Esophagus squamous epithelium (tissue), 4 donors: ENCODE data around the gene PPL.

- PRO-cap = no peak
- RAMPAGE, long total RNA, 4 experiments = no peak in any of the 4 experiments
These were observed 18.1 kb downstream of the GLYR1 start for GRCh38 chr16:4828997-4829475.

DNA sequence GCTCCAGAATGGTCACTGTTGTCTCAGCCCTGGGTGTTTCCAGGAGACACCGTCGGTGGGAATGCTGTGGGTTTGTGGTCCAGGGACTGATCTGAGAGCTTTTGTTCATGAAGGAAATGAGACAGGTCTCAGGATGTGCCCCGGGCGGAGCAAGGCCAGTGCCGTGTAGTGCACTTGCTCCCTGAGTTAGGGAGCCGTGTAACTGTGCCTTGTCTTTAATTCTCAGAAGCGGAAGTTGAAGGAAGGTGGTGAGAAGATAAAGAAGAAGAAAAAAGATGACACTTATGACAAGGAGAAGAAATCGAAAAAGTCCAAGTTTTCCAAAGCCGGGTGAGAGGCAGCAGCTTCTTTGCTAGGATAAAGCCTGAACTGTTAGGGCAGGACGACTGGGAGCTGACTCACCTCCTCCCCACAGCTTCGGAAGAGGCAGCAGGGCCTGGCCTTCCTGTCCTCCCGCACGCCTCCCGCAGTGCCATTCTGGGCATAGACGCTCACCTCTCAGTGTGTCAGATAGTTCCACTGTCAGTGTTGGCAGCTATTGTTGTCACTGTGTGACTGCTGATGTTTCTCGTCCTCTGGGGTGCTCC, 12.5 kb downstream of the UBN1 start:
- PRO-cap = no peak
- RAMPAGE, long total RNA, 4 experiments = no peak in any of the 4 experiments

DNA sequence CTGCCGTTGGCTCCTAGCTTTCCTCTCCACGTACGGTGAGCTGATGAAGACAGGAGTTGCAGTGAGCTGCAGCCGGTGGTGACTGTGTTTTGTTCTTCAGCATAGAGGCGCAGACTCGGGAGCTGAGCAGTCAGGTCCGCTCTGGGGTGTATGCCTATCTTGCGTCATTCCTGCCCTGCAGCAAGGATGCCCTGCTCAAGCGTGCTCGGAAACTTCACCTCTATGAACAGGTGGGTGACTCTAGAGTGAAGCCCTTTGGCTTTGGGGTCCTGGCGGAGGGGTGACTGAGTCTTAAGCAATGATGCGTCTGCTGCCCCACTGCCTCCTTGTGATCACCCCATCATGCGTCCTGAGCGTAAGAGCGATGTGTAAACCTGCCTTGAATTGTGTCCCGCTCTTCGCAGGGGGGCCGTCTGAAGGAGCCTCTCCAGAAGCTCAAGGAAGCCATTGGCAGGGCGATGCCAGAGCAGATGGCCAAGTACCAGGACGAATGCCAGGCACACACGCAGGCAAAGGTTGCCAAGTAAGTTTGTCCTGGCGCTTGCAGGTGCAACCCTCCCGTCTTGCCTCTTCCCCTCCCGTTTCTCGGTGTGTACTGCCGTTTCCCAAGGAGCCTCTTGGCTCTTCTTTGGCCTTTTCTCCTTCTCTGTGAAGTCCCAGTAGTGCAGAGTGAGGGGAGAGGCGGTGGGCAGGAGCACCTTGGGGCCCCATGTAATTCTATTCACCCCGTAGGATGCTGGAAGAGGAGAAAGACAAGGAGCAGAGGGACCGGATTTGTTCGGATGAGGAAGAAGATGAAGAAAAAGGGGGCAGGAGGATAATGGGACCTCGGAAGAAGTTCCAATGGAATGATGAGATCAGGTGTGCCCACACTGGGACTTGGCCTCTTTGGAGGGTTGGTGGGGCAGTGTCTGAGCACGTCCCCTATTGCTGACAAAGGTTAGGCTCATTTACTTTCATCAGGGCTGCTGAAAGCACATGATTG, 23.1 kb downstream of the UBN1 start:
- PRO-cap = no peak
- RAMPAGE, long total RNA, 4 experiments = no peak in any of the 4 experiments

- PRO-cap = unidirectional peak, minus-strand start at chr16:4881675
- RAMPAGE, long total RNA, 4 experiments = no peak in any of the 4 experiments
These were observed 34.4 kb downstream of the UBN1 start for GRCh38 chr16:4881481-4882332.

DNA sequence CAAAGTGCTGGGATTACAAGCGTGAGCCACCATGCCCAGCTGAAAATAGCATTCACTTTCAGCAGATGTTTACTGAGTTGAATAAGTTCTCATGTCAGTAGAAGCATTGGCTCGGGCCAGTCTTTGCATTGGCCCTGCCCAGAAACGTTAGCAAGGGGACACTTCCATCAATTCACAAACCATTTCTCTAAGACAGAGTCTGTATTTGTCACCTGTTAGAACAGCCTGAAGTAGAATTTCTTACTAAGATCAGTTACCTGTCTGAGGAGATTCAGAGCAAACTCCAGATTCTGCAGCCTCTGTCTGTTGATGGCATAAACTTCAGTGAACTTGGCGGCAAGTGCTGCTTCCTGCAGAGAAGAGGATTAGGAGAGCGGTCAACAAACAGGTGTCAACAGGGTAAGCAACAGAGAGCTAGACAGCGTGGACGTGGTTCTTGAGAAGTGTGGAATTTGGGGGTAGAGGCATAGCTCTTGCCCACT, 39.6 kb downstream of the UBN1 start:
- PRO-cap = no peak
- RAMPAGE, long total RNA, 4 experiments = start-site peak on the minus strand in 1 of 4 experiments, centred at position 303 of the sequence, 526 reads per replicate

DNA sequence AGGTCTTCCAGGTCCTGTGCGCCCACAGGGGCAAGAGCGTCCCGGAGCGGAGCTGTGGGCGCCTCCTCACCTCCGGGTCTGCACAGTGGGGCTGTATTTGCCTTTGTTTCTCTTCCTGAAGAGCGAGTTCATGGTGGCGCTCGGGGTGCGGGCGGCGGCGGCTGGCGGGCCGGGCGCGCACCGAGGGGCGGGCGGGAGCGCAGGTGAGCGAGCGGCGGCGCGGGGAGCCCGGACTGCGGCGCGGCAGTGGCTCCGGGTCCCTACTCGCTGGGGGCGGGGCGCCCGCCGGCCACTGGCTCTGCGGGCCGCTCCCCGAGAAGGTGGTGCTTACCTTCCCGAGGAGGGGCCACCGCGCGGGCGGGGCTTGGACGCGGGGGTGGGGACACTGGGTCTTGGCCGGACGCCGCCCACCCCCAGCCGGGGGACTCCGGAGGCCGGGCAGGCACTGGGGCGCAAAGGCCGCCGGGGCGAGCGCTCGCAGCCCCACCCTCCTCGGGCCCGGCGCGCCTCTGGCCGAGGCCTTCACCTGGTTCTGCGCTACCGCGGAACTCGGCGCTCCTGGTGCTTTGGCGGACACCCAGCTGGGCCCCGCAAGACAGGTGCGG, at the start of gene PPL:
TSS of gene PPL (minus strand) at position 235 of the 605 bp plus-strand sequence.
- PRO-cap = bidirectional peak, plus-strand start at position 410 of the sequence, minus-strand start at position 294 of the sequence
- RAMPAGE, long total RNA, 4 experiments = no peak in any of the 4 experiments

GRCh38 chr16:5089915-5090942, 7.4 kb downstream of the EEF2KMT start:
- PRO-cap = no peak
- RAMPAGE, long total RNA, 4 experiments = start-site peak on the minus strand in 1 of 4 experiments, at chr16:5090191-5090204 at its widest, 5 reads per replicate

DNA sequence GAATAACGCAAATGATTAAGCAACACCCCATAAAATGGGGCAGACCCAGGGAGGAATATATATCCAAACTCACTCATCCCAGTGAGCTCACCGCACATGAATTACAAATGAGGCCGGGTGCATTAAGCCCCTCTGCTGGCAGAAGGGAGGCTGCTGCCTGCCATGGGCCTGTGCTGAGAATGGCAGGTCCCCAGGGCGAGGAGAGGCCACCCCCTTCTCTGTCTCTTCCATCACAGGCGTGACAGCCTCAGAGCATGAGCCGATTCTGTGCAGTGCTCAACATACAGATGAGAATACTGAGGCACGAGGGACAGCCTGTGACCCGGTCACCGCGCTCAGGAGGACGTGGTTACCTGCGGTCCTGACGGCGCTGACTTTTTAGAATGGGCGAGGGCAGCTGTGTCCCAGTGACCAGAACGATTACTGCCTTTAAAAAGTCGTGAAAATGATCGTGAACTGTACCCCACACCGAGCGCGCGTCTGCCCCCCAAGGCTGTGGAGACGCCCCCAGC, 612 bp downstream of the EEF2KMT start:
- PRO-cap = no peak
- RAMPAGE, long total RNA, 4 experiments = no peak in any of the 4 experiments

DNA sequence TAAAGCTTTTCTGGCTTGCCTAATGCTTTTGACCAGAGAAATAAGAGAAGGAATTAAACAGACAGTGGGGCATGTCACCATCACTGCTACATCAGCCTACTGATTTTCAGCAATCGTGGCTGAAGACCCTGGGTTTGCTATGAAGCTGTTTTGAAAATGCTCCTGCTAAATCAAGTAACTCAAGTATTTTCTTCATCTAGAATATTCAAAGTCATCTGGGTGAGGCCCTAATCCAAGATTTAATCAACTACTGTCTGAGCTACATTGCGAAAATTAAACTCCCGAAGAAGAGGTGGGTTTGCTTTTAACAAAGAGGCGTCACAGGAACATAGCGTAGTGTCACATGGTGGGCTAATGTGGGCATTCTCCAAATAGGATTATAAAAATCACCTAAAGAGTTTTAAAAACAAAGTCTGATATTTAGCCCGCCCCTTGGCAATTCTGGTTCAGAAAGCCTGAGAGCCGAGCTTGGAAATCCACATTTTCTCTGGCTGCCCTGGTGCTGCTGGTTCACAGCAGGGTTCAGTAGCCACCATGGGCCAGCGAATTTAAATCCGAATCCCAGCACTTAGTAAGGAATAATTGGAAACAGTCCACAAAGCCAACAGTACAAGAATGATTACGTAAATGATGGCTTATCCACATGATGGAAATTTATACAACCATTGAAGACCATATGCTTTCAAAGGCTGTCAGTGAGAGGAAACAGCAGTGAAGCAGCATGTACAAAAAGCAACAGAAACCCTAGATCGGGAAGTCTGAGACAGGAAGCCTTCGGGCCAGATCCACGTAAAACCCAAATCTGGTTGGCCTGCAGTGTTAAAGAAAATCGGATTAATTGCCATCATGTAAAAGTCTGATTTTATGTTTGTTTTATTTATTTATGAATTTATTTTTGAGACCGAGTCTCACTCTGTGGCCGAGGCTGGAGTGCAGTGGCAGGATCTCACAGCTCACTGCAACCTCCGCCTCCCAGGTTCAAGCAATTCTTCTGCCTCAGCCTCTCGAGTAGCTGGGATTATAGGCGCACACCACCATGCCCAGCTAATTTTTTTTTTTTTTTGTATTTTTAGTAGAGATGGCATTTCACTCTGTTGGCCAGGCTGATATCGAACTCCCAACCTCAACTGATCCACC, 8.8 kb downstream of the PMM2 start:
- PRO-cap = no peak
- RAMPAGE, long total RNA, 4 experiments = no peak in any of the 4 experiments

GRCh38 chr16:8904928-8905822, 23.0 kb downstream of the LITAFD start:
- PRO-cap = no peak
- RAMPAGE, long total RNA, 4 experiments = no peak in any of the 4 experiments

DNA sequence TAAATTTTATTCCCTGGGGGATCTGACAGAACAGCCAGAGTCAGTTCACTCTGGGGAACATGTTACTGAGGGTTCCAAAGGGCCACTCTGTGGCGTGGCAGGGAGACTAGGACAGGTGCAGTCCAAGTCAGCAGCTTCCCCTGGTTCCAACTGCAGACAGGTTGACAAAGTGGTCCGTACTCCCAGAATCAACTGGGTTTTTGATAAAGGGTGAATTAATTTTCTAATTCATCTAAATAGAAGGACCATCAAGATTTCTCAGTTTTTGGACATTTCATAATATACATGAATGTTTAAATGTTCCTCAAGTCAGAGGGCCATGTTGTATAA, 40.3 kb downstream of the LITAFD start:
- PRO-cap = no peak
- RAMPAGE, long total RNA, 4 experiments = no peak in any of the 4 experiments

- PRO-cap = unidirectional peak, plus-strand start at chr16:8960067
- RAMPAGE, long total RNA, 4 experiments = no peak in any of the 4 experiments
These were observed 3.5 kb downstream of the USP7 start for GRCh38 chr16:8959815-8961029.

- PRO-cap = no peak
- RAMPAGE, long total RNA, 4 experiments = no peak in any of the 4 experiments
These were observed 25.4 kb upstream of the USP7 start for GRCh38 chr16:8989052-8989469.

DNA sequence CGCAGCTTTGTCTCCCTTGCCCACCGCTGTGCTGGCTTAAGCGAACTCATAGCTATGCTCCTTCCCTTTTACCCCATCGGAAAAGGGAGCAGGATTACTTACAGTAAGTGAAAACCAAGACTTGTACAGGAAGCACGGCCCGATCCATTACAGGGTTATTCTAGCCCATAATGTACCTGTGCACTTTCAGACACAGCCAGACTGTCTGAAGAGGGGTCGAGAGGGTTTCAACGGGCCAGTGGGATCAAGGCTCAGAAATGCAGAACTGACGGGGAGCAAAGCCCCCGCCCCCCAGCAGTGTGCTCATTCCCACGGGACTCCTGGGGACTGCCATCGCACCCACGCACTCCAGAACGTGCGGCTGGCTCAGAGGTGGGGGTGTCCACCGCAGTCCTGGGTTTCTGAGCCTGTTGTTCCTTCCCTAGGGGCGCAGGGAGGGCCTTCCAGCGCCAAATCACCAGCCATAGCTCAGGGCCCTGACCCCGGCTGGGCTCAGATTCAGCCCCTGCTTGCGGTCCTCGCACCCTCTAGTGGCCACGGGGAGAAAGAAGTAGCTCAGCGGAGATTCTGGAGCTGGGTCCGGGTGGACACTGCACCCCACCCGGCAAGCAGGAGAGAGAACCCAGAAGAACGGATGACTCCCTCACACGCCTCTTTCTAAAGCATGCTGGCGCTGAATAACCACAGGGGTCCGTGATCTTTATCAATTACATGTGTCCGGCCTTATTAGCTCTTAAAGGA, 44.9 kb upstream of the USP7 start:
- PRO-cap = no peak
- RAMPAGE, long total RNA, 4 experiments = no peak in any of the 4 experiments

- PRO-cap = no peak
- RAMPAGE, long total RNA, 4 experiments = no peak in any of the 4 experiments
These were observed 18.5 kb upstream of the HAPSTR1 start for GRCh38 chr16:9072690-9073541.

GRCh38 chr16:9078999-9079420, 12.4 kb upstream of the HAPSTR1 start:
- PRO-cap = no peak
- RAMPAGE, long total RNA, 4 experiments = no peak in any of the 4 experiments

GRCh38 chr16:9106725-9107533, 15.5 kb downstream of the HAPSTR1 start:
- PRO-cap = no peak
- RAMPAGE, long total RNA, 4 experiments = no peak in any of the 4 experiments

DNA sequence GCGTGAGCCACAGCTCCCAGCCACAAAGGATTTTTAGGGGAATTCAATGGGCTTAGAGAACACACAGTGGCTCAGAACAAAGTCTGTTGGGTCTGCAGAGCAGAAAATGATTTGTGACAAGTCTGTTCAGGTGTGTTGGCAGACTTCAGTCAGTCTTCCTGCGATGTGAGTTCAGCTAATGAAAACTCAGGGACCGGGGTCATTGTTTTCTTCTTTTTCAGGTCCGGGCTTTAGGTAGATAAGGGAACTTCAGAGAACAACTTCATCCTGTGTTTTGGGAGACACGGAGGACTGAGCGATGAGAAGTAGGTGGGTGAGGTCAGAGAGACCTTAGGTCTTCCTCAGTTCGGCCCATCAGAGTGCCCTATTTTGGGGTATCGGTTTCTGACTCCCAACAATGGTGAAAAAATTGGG, 89.0 kb upstream of the ATF7IP2 start:
- PRO-cap = no peak
- RAMPAGE, long total RNA, 4 experiments = no peak in any of the 4 experiments

DNA sequence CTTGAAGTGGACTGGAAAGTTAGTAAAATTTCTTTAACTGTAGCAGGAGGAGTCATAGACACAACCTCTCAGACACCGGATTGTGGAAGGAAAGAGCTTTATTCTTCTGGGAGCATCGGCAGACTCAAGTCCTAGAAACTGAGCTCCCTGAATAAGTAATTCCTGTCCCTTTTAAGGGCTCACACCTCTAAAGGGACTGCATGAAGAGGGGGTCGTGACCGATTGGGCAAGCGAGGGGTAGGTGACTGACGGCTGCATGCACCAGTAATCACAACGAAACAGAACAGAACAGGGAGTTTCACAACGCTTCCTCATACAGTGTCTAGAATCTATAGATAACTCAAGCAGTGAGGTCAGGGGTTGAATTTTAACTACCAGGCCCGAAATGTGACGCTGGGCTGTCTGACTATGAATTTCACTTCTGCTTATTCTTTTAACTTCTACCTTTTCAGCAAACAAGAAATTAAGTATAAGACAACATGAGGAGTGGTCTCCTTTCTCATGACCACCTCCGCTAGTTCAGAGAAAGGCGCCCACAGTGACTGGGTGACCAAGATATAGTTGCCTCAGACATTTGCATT, 88.5 kb upstream of the ATF7IP2 start:
- PRO-cap = unidirectional peak, minus-strand start at position 198 of the sequence
- RAMPAGE, long total RNA, 4 experiments = no peak in any of the 4 experiments

GRCh38 chr16:10391265-10392192, 5.7 kb downstream of the ATF7IP2 start:
- PRO-cap = no peak
- RAMPAGE, long total RNA, 4 experiments = no peak in any of the 4 experiments